H4 (cell line): ENCODE data around the gene GPR35.

GRCh38 chr2:239110344-239111105 lies 262.6 kb downstream of the TWIST2 start:
- RAMPAGE, long total RNA: no peak

DNA sequence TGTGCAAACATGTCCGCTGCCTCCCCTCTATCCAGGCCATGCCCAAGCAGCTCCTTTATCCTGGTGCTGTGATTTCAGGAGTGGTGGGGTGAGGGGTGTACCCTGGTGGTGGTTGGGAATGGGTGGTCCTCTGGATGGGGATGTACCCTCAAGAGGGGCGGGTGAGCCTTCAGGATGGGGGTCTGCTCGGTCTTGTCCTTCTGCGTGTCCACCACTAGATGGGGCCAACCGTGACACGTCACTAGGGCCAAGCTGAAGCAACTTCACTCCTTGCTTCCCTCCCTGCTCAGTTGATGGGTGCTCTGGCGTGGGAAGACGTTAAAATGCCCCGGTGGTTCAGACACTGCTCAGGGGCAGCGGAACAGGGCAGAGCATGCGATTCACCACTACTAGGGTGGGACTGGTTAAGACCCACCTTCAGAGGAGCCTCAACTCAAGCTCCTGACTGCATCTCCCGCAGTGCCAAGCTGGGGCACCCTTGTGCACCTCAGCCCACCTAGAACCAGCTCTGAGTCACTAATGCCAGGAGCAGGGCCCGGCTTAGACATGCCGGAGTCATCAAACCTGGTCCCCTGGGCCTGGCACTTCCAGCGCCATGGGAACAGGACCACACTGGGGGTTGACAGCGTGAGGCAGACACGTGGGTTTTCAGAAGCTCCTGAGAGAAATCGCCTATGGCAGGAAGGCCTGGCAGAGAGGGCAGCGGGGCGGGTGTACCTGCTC lies 256.8 kb downstream of the HDAC4 start:
- RAMPAGE, long total RNA: no peak

DNA sequence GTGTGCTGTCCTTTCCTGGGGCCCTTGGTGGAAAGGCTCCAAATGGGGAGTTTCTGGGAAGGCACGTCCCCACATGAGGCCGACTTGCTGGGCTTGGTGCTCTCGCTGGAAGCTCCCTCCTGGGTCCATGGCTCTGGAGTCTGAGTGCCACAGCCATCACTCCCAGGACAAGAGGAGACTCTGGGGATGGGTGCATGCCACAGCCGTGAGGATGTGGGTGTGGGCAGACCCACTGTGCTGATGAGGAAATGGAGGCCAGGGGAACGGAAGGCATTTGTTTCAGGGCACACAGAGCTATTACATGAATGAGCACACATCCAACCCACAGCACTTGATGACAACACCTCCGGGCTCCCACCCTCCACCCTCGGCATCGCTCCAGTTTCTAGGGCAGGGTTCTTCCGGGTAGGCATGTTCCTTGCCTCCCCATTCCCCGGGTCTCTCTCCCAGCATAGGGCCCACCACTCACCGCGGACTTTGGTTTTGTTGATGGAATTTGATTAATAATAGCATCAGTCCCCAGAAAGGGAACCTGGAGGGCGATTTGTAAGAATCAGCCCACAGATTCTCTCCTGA lies 246.6 kb downstream of the HDAC4 start:
- RAMPAGE, long total RNA: no peak

DNA sequence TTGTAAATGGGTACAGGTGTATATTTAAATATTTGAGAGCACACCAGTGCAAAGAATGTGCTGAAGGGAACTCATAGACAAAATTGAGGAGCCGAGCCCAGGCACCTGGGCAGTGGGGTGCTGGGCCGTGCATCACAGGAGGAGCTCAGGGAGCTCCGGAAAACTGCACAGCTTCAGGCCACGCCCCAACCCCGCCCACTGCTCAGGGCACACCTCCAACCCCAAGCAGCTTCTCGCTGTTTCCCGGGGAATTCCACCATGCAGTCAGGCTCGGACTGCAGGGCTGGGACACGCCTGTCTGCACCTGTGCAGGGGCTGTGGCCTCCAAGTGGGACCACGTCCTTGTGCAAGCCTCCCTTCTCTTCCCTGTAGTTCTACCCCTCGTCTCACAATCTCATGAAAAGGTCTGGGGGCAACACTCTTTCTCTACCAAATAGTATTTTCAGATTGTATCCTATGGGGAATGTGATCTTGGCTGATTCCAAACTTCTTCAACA lies 243.0 kb downstream of the HDAC4 start:
- RAMPAGE, long total RNA: no peak

- RAMPAGE, long total RNA: no peak
Observed at GRCh38 chr2:239195183-239196052, 205.4 kb downstream of the HDAC4 start.

GRCh38 chr2:239249786-239250400 lies 150.9 kb downstream of the HDAC4 start:
- RAMPAGE, long total RNA: no peak

DNA sequence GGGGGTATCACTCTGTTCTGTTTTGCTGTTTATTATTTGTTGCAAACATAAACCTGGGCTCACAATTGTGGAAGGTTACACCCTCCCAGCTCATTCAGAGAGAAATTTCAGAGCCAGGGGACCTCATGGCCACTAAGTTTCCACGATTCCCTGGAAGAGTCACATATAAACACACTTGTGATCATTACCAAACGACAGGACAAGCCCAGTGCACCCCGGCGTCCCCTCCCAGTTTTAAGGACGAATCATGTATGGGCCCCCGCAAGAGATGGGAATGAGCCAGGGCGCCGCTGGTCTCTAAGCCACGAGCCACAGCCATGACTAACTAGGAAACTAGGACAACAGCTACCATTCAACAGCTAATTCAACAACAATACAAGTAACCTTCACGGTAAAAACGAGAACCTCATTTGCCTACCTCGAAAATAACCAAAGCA lies 126.6 kb downstream of the HDAC4 start:
- RAMPAGE, long total RNA: no peak

GRCh38 chr2:239329231-239330293 lies 71.3 kb downstream of the HDAC4 start:
- RAMPAGE, long total RNA: no peak

DNA sequence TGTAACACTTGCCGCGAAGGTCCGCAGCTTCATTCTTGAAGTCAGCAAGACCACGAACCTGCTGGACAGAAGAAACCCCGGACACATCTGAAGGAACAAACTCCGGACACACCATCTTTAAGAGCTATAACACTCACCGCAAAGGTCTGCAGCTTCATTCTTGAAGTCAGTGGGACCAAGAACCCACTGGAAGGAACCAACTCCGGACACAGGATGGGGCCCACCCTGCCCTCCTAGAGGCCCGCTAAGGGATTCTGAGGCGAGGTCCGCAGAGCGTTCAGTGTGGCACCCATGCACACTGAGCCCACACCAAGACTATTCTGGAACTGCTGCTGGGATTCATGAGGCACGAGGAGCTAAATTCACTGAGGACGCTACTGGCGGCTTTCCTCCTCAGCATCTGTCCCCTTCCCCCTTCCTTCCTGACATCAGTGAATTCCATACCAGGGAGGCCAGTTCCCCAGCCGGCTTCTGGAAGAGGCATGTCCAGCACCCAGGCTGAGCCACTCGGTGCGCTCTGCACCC lies 11.4 kb downstream of the HDAC4 start:
- RAMPAGE, long total RNA: no peak

DNA sequence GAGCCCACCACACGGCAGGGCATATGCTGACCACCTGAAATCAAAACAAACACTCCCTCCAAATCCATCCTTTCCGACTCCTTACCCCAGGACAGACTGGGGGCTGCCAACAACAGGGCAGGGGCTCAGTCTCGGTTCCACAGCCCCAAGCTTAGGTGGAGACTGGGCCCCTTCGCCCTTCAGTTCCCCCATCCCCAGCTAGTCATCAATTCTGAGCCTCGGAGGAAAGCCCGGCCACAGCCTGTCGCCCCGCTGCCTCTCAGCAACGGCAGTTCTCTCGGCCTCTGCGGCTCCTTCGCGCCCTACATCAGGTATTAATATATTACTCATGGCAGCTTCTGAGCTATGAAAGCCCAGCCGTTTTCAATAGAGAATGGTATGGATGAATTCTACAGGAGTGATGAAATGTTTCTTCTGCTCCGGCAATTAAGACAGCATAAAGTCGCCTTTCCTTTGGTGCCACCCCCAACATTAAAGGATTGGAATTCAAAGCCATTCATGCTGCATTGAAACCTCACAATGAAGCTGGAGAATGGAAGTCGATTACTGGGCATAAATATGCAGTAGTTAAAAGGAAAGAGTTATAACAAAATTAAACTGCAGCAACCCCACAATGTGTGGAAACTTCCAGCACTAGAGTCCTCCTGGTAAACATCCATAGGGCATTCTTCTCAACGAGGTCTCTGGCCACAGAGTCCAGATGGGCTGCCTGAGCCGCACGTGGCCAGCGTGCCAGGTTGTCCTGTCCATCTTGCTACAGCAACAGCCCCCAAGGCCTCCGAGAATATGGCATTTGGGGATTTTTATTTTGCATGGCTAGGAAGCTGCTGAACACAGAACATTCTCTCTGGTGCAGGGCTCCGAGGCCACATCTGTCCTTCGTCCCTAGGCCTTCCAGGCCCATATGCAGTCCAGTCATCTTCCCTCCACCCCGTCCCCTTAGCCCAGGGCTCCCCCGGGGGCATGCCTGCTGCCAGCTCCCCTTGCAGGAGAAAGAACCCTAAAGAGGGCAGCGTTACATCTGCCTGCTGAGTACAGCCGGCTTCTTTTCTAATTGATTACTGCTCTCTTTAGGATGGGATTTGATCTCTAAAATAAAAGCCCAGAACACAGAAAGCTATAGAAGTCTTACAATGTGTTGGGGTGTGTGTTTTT lies 2.6 kb downstream of the HDAC4 start:
- RAMPAGE, long total RNA: no peak

DNA sequence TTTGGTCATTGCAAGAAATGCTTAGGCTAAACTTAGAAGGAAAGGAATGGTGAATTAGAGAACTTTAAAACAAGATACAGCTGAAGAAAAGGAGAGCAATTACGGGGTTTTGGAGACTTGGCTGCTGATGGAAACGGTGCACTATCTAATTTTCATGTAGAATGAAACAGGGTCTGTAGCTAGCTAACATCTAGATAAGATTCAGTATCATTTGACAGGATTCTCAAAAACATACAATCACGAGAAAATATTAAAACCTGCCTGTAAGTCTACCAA lies 1.5 kb upstream of the HDAC4 start:
- RAMPAGE, long total RNA: no peak

- RAMPAGE, long total RNA: no peak
Observed at GRCh38 chr2:239409986-239410427, 9.2 kb upstream of the HDAC4 start.

DNA sequence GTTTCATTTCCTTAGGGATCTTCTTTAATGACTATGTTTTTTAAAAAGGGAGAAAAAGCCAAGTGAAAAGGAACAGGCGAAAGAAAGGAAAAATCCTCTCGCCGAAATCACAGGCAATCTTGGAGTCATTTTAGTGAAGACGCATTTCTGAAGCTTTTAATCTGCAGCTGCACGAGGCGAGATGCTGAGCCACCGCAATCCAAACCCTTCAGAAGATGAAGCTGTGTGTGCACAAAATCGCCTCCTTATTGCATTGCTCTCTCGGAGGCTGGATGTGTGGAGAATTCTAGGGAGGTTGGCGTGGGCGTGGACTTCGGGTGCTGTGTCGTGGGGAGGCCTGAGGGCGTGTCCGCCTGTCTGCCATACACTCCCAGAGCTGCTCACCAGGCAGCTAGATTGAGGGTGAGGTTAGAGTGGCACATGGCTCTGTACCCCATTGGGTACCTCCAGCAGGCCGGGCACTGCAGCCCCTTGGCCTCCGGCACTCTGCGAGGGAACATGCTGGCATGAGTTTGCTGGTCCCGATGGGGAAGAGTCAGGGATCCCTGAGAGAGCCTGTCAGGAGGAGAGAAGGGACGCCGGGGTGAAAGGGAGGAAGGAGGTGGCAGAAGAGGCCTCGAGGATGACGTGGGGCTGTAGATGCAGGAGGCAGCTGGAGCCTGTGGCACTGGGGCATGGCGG lies 38.6 kb upstream of the HDAC4 start:
- RAMPAGE, long total RNA: no peak

- RAMPAGE, long total RNA: no peak
Observed at GRCh38 chr2:239691245-239691737, 290.5 kb upstream of the HDAC4 start.

DNA sequence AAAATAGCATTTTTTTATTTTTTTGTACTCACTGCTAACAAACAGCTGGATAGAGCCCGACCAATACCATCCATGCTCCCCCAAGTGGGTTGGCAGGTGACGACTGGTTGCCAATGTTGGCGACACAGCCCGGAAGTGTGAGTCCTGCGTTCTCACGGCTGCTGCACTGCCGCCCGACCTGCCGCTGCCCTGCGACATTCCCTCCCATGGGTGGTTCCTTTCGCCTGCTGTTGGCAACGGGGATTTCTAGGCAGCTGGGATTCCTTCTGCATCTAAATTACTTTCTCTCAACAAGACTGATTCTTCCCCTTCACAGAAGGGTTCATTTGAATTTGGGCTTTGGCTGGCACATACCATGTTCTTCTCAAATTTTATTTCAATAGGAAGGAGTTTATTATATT lies 70.4 kb downstream of the NDUFA10 start:
- RAMPAGE, long total RNA: no peak

GRCh38 chr2:240399887-240400218 lies 35.6 kb upstream of the GPC1 start:
- RAMPAGE, long total RNA: no peak

DNA sequence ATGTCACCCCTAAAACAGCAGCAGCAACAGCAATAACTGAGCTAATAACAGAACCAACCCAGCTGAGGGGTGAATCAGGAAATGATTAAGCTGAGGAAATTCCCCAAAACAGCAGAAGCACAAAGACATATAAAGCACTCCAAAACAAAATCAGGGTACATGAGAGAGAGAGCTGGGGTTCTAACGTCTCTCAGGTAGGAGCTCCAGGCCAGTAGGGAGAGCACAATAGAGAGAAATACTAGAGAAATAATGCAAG lies 43.8 kb downstream of the ANKMY1 start:
- RAMPAGE, long total RNA: no peak

- RAMPAGE, long total RNA: no peak
Observed at GRCh38 chr2:240578095-240578786, 8.3 kb upstream of the CAPN10 start.

- RAMPAGE, long total RNA: no peak
Observed at GRCh38 chr2:240585711-240586480, 638 bp upstream of the CAPN10 start.

DNA sequence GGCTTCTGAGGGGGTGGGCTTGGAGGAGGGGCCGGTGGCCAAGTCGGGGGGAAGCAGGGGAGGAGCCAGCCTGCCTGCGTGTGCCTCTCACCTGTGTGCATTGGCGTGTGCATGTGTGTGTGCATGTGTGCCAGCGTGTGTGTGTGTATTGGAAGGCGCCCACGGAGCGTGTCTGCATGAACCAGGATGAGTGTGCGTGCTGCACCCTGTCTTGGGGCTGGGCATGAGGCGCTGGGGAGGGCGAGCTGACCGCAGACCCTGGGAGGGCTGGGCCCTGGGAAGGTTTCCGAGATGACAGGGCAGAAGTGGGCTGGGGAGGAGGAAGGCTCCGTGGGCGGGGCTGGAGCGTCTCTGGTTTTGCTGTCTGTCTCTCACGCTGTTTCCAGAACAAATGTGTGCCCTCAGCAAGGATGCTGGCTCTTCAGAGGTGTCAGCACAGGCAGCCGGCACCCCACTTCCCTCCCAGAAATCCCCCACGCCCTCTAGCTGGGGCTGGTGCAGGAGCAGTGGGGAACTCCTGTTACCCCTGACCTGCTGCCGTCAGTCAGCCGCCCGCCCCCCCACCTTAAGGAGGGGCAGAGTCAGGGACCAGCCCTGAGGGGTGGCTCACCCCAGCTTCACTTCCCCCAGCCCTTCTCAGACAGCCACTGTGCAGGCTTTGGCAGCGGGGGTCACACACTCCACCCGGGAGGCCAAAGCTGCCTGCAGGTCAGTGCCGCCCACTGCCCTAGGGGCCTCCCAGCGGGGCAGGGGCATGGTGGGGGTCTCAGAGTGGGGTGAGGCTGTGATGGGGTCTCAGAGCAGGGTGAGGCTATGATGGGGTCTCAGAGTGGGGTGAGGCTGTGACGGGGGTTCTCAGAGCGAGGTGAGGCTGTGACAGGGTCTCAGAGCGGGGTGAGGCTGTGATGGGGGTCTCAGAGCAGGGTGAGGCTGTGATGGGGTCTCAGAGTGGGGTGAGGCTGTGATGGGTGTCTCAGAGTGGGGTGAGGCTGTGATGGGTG lies at the start of gene GPR35:
GPR35 (plus strand) TSS at position 620 of the 1,001 bp plus-strand sequence.
- RAMPAGE, long total RNA: no peak